K562 (cell line): ENCODE measurements around a stretch of chr6.

GRCh38 chr6:133243290-133243763 is 2.2 kb downstream of the EYA4 start:
- RAMPAGE, long total RNA = no peak
- RRBS = no CpG with 5 or more reads among the region's 14 CpGs
PRO-cap:
- standard = no peak
- CoPRO, capped RNA only, 2 experiments = no peak in any of the 2 experiments
- CoPRO, capped and uncapped RNA, 2 experiments = no peak in any of the 2 experiments
- CoPRO, uncapped RNA only, 2 experiments = no peak in any of the 2 experiments
CAGE:
- cytosol, long polyA plus RNA = no peak
- long polyA plus RNA = no peak
- nucleolus, long total RNA = no peak
- nucleus, long polyA plus RNA = no peak

GRCh38 chr6:133761733-133762130 is 127.2 kb upstream of the TCF21 start:
- RAMPAGE, long total RNA = no peak
- RRBS = no CpG with 5 or more reads among the region's 1 CpG
PRO-cap:
- standard = no peak
- CoPRO, capped RNA only, 2 experiments = no peak in any of the 2 experiments
- CoPRO, capped and uncapped RNA, 2 experiments = no peak in any of the 2 experiments
- CoPRO, uncapped RNA only, 2 experiments = no peak in any of the 2 experiments
CAGE:
- cytosol, long polyA plus RNA = no peak
- long polyA plus RNA = no peak
- nucleolus, long total RNA = no peak
- nucleus, long polyA plus RNA = no peak

DNA sequence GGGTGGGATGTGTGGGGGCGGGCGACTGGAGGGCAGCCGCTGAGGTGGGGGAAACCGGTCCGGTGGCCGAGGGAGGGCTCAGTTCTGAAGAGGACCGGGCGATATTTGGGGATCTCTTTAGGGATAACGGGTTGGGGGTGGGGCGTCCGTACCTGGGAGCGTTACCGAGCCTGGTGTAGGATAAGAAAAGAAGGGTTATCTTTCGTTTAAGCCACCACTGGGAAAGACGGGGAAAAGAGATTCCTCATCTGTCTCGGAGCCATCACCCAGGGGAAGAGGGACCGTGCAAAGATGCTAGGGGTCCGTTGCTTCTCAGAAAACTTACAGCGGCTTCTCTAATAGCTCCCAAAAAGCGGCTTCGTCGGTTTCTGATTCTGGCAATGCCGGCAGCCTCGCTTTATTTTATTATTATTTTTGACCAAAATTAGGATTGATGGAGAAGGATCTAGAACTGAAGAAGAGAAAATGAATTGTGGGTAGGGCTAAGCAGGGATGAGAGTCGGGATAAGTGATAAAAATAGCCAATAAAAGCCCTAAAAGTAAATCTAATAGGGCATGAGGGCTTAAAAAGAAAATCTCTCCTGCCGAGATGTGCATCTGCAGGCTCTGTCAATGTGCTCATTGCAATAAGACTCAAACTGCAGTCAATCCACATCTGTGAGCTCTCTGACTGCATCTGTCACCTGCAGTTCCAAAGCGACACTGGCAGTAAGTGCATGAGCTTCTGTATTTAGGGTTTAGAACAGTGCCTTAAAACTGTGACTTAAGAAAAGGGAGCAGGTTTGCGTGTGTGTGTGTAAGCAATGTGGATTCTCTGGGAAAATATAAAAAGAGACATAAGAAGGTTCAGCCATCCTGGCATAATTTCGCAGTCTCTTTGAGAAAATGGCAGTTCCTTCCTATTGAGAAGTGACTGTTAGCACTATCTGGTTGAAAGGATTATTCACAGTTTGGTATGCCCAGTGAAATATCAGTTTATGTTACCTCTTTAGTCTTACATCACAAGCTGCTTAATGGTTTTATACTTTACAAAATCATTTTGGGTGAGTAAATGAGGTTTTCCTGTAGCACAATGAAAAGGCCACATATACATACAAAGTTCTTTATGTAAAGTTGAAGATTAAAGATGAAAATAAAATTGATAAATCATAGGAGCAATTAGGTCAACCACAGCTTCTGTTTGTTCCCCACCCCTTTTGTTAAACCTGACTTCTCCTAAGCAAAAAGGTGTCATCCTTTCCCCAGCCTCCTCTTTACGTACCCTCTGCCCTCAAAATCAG is 956 bp downstream of the TBPL1 start:
- RAMPAGE, long total RNA = no peak
- RRBS = 4% methylated on average over 4 of the region's 30 CpGs
PRO-cap:
- standard = bidirectional peak, plus-strand start at position 688 of the sequence, minus-strand start at position 704 of the sequence
- CoPRO, capped RNA only, 2 experiments = peak in 2 of 2 experiments; most common plus-strand start position 837 of the sequence (in 1); most common minus-strand start position 704 of the sequence (in 2)
- CoPRO, capped and uncapped RNA, 2 experiments = peak in 2 of 2 experiments; most common plus-strand start position 866 of the sequence (in 1); most common minus-strand start position 704 of the sequence (in 2)
- CoPRO, uncapped RNA only, 2 experiments = peak in 2 of 2 experiments; most common plus-strand start position 863 of the sequence (in 2); most common minus-strand start position 467 of the sequence (in 1)
CAGE:
- cytosol, long polyA plus RNA = no peak
- long polyA plus RNA = no peak
- nucleolus, long total RNA = no peak
- nucleus, long polyA plus RNA = no peak

- RAMPAGE, long total RNA = no peak
- RRBS = no CpG with 5 or more reads among the region's 8 CpGs
PRO-cap:
- standard = no peak
- CoPRO, capped RNA only, 2 experiments = no peak in any of the 2 experiments
- CoPRO, capped and uncapped RNA, 2 experiments = no peak in any of the 2 experiments
- CoPRO, uncapped RNA only, 2 experiments = no peak in any of the 2 experiments
CAGE:
- cytosol, long polyA plus RNA = no peak
- long polyA plus RNA = no peak
- nucleolus, long total RNA = no peak
- nucleus, long polyA plus RNA = no peak
These were observed 113.9 kb upstream of the SLC2A12 start for GRCh38 chr6:134166281-134166670.

GRCh38 chr6:134256773-134257321 is 61.1 kb downstream of the SGK1 start:
- RAMPAGE, long total RNA = no peak
- RRBS = no CpG with 5 or more reads among the region's 11 CpGs
PRO-cap:
- standard = no peak
- CoPRO, capped RNA only, 2 experiments = no peak in any of the 2 experiments
- CoPRO, capped and uncapped RNA, 2 experiments = no peak in any of the 2 experiments
- CoPRO, uncapped RNA only, 2 experiments = no peak in any of the 2 experiments
CAGE:
- cytosol, long polyA plus RNA = no peak
- long polyA plus RNA = no peak
- nucleolus, long total RNA = no peak
- nucleus, long polyA plus RNA = no peak

GRCh38 chr6:134315076-134315675 is 2.7 kb downstream of the SGK1 start:
- RAMPAGE, long total RNA = no peak
- RRBS = no CpG with 5 or more reads among the region's 1 CpG
PRO-cap:
- standard = bidirectional peak, plus-strand start at chr6:134315400, minus-strand start at chr6:134315343
- CoPRO, capped RNA only, 2 experiments = no peak in any of the 2 experiments
- CoPRO, capped and uncapped RNA, 2 experiments = no peak in any of the 2 experiments
- CoPRO, uncapped RNA only, 2 experiments = no peak in any of the 2 experiments
CAGE:
- cytosol, long polyA plus RNA = no peak
- long polyA plus RNA = no peak
- nucleolus, long total RNA = no peak
- nucleus, long polyA plus RNA = no peak

DNA sequence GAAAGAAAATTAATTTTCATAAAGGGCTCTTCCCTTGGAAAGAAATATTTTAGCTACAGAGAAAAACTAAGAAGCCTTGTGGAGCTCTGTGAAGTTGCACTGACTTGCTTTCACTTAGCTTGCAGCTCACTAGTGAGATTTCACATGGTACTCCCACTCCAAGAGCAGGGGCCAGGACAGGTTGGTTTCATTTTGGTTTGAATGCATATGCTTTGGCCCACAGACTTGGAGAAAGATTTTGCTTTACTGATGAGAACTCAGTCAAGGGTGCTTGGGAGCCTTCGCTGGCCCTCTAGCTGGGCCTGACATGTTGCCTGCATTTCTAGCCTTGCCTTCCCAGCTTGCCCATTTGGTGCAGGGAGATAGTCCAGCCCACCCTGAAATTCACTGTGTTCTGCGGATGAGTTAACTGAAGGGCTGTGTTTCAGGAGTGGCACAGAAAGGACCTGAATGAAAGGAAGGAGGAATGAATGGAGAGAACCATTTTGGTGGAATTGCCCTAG is 2.0 kb downstream of the SGK1 start:
- RAMPAGE, long total RNA = no peak
- RRBS = no CpG with 5 or more reads among the region's 2 CpGs
PRO-cap:
- standard = no peak
- CoPRO, capped RNA only, 2 experiments = no peak in any of the 2 experiments
- CoPRO, capped and uncapped RNA, 2 experiments = no peak in any of the 2 experiments
- CoPRO, uncapped RNA only, 2 experiments = no peak in any of the 2 experiments
CAGE:
- cytosol, long polyA plus RNA = no peak
- long polyA plus RNA = no peak
- nucleolus, long total RNA = no peak
- nucleus, long polyA plus RNA = no peak

DNA sequence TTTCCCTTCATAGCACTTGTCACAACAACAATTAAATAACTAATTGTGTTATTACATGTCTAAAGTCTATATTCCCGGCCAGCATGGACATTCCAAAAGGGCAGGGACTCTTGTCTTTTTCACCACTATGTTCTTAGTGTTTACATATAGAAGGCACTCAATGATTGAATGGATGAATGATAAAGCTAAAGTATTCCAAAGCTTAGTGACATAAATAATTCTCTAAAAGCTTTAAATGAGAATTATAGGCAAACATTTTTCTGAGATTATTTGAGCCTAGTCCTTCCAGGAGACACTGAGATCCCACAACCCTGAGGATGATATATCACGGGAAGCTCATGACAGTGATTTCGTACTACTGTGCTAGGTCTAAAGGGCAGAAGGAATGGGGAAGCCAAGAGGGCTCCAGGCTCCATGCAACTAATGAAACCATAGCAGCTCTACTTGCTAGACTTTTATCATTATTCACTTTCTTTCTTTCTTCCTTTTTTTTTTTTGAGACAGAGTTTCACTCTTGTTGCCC is 57.2 kb upstream of the SGK1 start:
- RAMPAGE, long total RNA = no peak
- RRBS = no CpG with 5 or more reads among the region's 3 CpGs
PRO-cap:
- standard = no peak
- CoPRO, capped RNA only, 2 experiments = no peak in any of the 2 experiments
- CoPRO, capped and uncapped RNA, 2 experiments = no peak in any of the 2 experiments
- CoPRO, uncapped RNA only, 2 experiments = no peak in any of the 2 experiments
CAGE:
- cytosol, long polyA plus RNA = no peak
- long polyA plus RNA = no peak
- nucleolus, long total RNA = no peak
- nucleus, long polyA plus RNA = no peak

GRCh38 chr6:134523931-134524417 is 206.1 kb upstream of the SGK1 start:
- RAMPAGE, long total RNA = no peak
- RRBS = no CpG with 5 or more reads among the region's 1 CpG
PRO-cap:
- standard = no peak
- CoPRO, capped RNA only, 2 experiments = no peak in any of the 2 experiments
- CoPRO, capped and uncapped RNA, 2 experiments = no peak in any of the 2 experiments
- CoPRO, uncapped RNA only, 2 experiments = no peak in any of the 2 experiments
CAGE:
- cytosol, long polyA plus RNA = no peak
- long polyA plus RNA = no peak
- nucleolus, long total RNA = no peak
- nucleus, long polyA plus RNA = no peak

DNA sequence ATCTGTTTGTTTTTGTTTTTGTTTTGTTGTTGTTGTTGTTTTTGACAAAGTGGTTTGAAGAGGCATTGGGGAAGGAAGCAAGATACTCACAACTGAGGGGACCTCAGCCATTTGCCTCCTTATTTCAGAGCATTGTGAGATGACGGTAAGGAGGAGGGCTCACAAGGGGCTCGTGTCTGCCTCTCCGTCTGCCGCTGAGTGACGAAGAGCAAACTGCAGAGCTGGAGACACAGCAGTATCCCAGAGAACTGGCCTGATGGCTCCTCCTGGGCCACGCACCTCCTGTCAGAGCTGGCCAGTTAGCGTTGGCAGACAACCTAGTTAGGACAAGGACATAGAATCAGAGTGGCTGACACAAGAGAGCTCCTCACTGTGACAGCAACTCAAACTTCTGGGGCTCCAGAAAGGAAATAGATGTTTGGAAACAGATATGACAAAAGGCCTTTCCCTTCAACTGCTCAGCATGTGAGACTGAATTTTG is 212.9 kb upstream of the SGK1 start:
- RAMPAGE, long total RNA = no peak
- RRBS = no CpG with 5 or more reads among the region's 7 CpGs
PRO-cap:
- standard = no peak
- CoPRO, capped RNA only, 2 experiments = no peak in any of the 2 experiments
- CoPRO, capped and uncapped RNA, 2 experiments = no peak in any of the 2 experiments
- CoPRO, uncapped RNA only, 2 experiments = no peak in any of the 2 experiments
CAGE:
- cytosol, long polyA plus RNA = no peak
- long polyA plus RNA = no peak
- nucleolus, long total RNA = no peak
- nucleus, long polyA plus RNA = no peak

GRCh38 chr6:134539782-134540539 is 222.0 kb upstream of the SGK1 start:
- RAMPAGE, long total RNA = no peak
- RRBS = no CpG with 5 or more reads among the region's 10 CpGs
PRO-cap:
- standard = no peak
- CoPRO, capped RNA only, 2 experiments = no peak in any of the 2 experiments
- CoPRO, capped and uncapped RNA, 2 experiments = no peak in any of the 2 experiments
- CoPRO, uncapped RNA only, 2 experiments = no peak in any of the 2 experiments
CAGE:
- cytosol, long polyA plus RNA = no peak
- long polyA plus RNA = no peak
- nucleolus, long total RNA = no peak
- nucleus, long polyA plus RNA = no peak

DNA sequence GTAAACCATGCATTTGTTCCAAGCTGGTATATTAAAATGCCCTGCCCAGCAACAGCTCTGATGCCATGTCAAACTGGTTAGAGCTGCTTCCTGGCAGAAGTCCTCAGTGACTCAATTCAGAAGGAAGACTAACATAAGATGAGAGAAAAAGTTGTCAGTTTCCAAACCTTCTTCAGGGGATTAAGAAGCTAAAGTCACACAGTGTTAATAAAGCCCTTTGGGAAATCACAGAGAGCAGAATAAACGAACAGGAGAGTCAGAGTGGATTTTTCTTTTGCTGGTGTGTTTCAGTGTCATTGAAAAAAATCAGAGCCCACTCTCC is 304.1 kb upstream of the SGK1 start:
- RAMPAGE, long total RNA = no peak
- RRBS = no CpG with 5 or more reads among the region's 1 CpG
PRO-cap:
- standard = no peak
- CoPRO, capped RNA only, 2 experiments = no peak in any of the 2 experiments
- CoPRO, capped and uncapped RNA, 2 experiments = no peak in any of the 2 experiments
- CoPRO, uncapped RNA only, 2 experiments = no peak in any of the 2 experiments
CAGE:
- cytosol, long polyA plus RNA = no peak
- long polyA plus RNA = no peak
- nucleolus, long total RNA = no peak
- nucleus, long polyA plus RNA = no peak

GRCh38 chr6:135182124-135182627 is 1.1 kb downstream of the MYB start:
- RAMPAGE, long total RNA = no peak
- RRBS = 1% methylated on average over 12 of the region's 49 CpGs
PRO-cap:
- standard = bidirectional peak, plus-strand start at chr6:135182284, minus-strand start at chr6:135182225
- CoPRO, capped RNA only, 2 experiments = no peak in any of the 2 experiments
- CoPRO, capped and uncapped RNA, 2 experiments = peak in 1 of 2 experiments; most common minus-strand start chr6:135182448 (in 1)
- CoPRO, uncapped RNA only, 2 experiments = peak in 1 of 2 experiments; most common plus-strand start chr6:135182232 (in 1)
CAGE:
- cytosol, long polyA plus RNA = no peak
- long polyA plus RNA = no peak
- nucleolus, long total RNA = no peak
- nucleus, long polyA plus RNA = no peak

GRCh38 chr6:135189465-135190659 is 8.8 kb downstream of the MYB start:
- RAMPAGE, long total RNA = no peak
- RRBS = no CpG with 5 or more reads among the region's 10 CpGs
PRO-cap:
- standard = no peak
- CoPRO, capped RNA only, 2 experiments = no peak in any of the 2 experiments
- CoPRO, capped and uncapped RNA, 2 experiments = peak in 1 of 2 experiments; most common plus-strand start chr6:135190144 (in 1); most common minus-strand start chr6:135189919 (in 1)
- CoPRO, uncapped RNA only, 2 experiments = peak in 2 of 2 experiments; most common plus-strand start chr6:135189653 (in 1); most common minus-strand start chr6:135190062 (in 1)
CAGE:
- cytosol, long polyA plus RNA = no peak
- long polyA plus RNA = no peak
- nucleolus, long total RNA = no peak
- nucleus, long polyA plus RNA = no peak

GRCh38 chr6:135250671-135251321 is 69.7 kb downstream of the MYB start:
- RAMPAGE, long total RNA = no peak
- RRBS = no CpG with 5 or more reads among the region's 10 CpGs
PRO-cap:
- standard = no peak
- CoPRO, capped RNA only, 2 experiments = no peak in any of the 2 experiments
- CoPRO, capped and uncapped RNA, 2 experiments = no peak in any of the 2 experiments
- CoPRO, uncapped RNA only, 2 experiments = no peak in any of the 2 experiments
CAGE:
- cytosol, long polyA plus RNA = no peak
- long polyA plus RNA = no peak
- nucleolus, long total RNA = no peak
- nucleus, long polyA plus RNA = no peak

GRCh38 chr6:135269546-135269969 is 88.5 kb downstream of the MYB start:
- RAMPAGE, long total RNA = no peak
- RRBS = no CpG with 5 or more reads among the region's 1 CpG
PRO-cap:
- standard = no peak
- CoPRO, capped RNA only, 2 experiments = no peak in any of the 2 experiments
- CoPRO, capped and uncapped RNA, 2 experiments = no peak in any of the 2 experiments
- CoPRO, uncapped RNA only, 2 experiments = no peak in any of the 2 experiments
CAGE:
- cytosol, long polyA plus RNA = no peak
- long polyA plus RNA = no peak
- nucleolus, long total RNA = no peak
- nucleus, long polyA plus RNA = no peak

- RAMPAGE, long total RNA = no peak
- RRBS = no CpG with 5 or more reads among the region's 7 CpGs
PRO-cap:
- standard = bidirectional peak, plus-strand start at chr6:135321468, minus-strand start at chr6:135321177
- CoPRO, capped RNA only, 2 experiments = peak in 2 of 2 experiments; most common plus-strand start chr6:135321459 (in 1); most common minus-strand start chr6:135321365 (in 2)
- CoPRO, capped and uncapped RNA, 2 experiments = peak in 1 of 2 experiments; most common plus-strand start chr6:135321459 (in 1); most common minus-strand start chr6:135321365 (in 1)
- CoPRO, uncapped RNA only, 2 experiments = peak in 1 of 2 experiments; most common plus-strand start chr6:135321233 (in 1)
CAGE:
- cytosol, long polyA plus RNA = no peak
- long polyA plus RNA = no peak
- nucleolus, long total RNA = no peak
- nucleus, long polyA plus RNA = no peak
These were observed 140.0 kb downstream of the MYB start for GRCh38 chr6:135321001-135321638.

DNA sequence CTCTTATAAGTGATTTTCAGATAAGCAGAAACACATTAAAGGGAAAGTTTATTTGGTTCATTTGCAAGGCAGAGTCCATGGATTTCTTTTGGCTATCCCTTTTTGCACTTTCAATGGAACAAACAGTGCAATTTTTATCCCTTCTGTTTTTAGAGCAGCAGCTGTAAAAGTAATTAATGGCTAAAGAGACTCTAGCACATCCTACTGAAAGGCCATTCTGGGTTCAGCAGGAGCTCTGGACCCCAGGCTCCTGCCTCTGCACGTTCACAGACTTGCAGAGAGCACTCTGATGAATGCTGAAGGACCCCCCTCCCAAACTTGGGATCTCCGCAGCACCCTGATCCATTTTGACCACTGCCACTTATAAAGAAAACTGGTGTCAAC is 40.3 kb upstream of the PDE7B start:
- RAMPAGE, long total RNA = no peak
- RRBS = no CpG with 5 or more reads among the region's 2 CpGs
PRO-cap:
- standard = no peak
- CoPRO, capped RNA only, 2 experiments = no peak in any of the 2 experiments
- CoPRO, capped and uncapped RNA, 2 experiments = no peak in any of the 2 experiments
- CoPRO, uncapped RNA only, 2 experiments = no peak in any of the 2 experiments
CAGE:
- cytosol, long polyA plus RNA = no peak
- long polyA plus RNA = no peak
- nucleolus, long total RNA = no peak
- nucleus, long polyA plus RNA = no peak